Mucosa of descending colon (tissue), 1 donor: Measurements from ENCODE around the genes HSPH1, B3GLCT, RXFP2 and N4BP2L1.

DNA sequence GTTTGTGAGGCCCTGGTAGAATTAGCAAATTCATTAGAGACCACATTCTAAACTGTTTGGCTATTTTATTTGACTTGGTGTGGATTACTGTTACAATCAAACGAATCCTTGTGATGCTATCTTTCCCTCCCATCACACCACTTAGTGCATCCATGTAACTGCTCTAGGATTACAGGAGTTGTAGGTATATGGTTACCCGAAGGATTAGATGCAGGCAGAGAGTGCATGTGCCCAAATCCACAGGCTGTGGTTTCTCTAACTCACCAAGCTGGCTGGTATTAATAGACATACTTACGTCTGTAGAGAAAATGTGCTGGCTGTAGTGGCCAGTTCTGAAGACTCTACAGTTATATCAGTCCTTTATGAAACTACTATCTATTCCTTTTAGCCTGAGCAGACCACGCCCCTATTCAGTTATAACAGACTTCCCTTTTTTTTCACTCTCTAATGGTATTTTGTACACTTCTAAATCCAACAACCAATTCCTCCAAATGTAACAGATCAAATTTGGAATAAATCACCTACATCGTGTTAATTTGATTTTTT is 1.1 kb upstream of the HMGB1 start:
- PRO-cap = no peak

DNA sequence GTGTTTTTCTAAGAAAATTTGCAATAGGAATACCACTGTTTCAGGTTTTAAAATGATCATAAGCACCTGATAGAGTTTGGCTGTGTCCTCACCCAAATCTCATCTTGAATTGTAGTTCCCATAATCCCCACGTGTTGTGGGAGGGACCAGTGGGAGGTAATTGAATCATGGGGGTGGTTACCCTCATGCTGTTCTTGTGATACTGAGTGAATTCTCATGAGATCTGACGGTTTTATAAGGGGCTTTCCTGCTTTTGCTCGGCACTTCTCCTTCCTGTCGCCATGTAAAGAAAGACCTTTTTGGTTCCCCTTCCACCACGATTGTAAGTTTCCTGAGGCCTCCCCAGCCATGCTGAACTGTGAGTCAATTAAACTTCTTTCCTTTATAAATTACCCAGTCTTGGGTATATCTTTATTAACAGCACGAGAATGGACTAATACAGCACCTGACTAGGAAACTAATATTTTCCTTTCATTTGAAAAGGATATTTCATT is 69.7 kb upstream of the USPL1 start:
- PRO-cap = no peak

- PRO-cap = no peak
These were observed 9.3 kb upstream of the USPL1 start for GRCh38 chr13:30608382-30608904.

GRCh38 chr13:30616813-30617466 is 780 bp upstream of the USPL1 start:
- PRO-cap = bidirectional peak, plus-strand start at chr13:30617132, minus-strand start at chr13:30616995

DNA sequence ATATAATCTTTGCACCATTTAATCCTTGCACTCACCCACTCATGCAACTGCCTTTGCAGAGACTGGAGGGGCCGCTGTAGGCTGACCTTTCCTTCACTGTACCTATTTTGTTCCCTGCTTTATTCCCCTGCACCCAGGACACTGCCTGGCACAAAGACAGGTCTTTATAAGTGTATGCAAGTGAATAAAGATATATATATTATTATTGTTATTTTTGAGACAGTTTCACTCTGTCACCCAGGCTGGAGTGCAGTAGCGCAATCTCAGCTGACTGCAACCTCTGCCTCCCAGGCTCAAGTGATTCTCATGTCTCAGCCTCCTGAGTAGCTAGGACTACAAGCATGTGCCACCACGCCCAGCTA is 3.9 kb downstream of the ALOX5AP start:
- PRO-cap = no peak

DNA sequence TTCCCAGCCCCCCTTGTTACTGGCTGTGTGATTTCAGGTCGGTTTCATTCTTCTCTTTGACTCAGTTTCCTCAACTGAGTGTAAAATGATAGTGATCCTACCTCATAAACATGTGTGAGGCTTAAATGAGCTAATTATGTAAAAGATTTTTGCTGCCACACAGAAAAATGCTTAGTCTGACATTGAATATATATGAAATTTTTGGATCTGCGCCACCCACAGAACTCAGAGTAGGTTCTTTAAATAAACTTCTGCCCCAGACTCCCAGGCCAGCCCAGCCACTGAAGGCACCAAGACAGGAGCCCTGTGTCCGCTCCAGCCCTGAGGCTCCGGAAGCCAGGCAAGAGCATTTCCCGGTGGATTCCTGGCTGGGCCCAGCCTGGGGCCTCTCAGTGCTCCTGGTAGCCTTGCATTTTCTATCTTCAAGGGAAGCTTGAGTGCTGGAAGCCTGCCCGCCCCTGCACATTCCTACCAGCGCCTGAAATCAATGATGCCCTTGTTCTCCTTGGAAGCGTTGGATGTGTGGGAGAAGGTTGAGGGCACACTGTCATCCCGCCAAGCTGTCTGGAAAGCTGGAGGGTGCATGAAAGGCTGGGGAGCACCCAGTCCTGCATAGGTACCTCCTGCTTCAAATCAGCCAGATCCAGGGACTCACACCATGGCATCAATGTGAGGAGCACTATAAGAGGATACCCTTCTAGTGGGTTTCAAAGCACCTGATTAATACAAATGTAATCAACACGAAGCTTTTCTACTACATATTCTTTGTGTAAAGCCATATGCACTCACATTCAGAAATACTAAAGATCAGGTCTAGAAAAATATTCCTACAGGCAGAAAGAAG is 70.3 kb downstream of the ALOX5AP start:
- PRO-cap = no peak

- PRO-cap = no peak
These were observed 74.8 kb downstream of the ALOX5AP start for GRCh38 chr13:30810154-30810470.

DNA sequence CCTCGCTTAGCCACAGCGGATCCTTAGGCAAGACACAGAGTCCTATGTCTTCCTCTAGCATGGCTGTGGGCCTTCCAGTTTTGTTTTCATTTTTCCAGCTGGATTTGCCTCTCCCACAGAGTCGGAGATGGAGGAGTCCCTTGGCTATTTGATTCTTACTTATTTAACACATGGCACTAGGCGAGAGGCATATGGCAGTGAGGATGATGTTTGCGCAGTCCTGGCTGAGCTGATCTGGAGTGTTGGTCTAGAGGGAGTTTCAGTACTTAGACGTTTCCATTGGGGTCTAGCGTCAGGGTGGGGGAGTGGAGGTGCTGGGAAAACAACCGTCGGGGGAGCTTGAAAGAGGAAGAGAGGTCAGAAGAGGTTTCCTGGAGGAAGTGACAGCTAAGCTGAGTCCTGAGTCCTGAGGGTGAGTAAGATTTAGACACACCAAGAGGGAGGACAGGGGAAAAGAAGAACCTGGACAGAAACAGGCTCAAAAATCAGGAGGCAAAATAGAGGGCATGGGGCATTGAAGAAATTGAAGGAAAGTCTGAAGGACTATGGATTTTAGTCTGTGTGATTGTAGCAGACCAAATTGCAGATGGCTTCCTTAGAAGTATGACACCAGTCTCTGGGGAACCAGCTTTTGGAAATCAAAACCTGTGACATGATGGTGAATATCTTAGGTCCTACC is 81.4 kb downstream of the ALOX5AP start:
- PRO-cap = no peak

DNA sequence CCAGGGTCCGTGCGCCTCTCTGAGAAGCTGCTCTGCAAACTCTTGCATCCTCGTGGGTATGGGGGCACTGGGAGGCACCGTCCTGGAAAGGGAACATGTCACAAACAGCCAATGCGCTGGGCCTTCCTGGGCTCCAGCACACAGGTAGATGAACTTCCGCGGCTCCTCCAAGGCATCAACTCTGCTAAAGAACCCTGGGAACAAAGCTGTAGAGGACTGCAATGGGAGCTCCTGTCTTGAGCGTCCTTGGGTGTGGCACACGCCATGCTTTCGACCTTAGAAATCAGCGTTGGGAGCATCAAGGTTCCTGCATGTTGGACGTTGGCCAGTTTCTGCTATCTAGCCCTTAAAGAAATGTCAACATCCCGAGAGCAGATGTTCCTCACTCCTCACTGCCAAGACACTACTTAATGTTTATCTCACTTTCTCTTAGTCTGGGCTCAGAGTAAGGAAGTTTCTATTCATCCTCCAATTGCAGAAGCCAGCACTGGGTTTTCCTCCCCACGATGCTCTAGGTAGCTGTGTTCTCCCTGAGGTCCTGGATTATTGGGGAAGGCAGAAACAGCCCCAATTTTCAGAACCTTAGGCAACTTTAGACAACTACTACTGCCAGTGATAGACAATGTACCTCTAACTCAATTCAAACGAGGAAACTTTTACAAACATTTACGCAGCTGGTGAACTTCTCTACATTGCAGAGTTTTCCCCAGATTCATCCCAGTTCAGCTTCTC is 70.6 kb upstream of the MEDAG start:
- PRO-cap = no peak

DNA sequence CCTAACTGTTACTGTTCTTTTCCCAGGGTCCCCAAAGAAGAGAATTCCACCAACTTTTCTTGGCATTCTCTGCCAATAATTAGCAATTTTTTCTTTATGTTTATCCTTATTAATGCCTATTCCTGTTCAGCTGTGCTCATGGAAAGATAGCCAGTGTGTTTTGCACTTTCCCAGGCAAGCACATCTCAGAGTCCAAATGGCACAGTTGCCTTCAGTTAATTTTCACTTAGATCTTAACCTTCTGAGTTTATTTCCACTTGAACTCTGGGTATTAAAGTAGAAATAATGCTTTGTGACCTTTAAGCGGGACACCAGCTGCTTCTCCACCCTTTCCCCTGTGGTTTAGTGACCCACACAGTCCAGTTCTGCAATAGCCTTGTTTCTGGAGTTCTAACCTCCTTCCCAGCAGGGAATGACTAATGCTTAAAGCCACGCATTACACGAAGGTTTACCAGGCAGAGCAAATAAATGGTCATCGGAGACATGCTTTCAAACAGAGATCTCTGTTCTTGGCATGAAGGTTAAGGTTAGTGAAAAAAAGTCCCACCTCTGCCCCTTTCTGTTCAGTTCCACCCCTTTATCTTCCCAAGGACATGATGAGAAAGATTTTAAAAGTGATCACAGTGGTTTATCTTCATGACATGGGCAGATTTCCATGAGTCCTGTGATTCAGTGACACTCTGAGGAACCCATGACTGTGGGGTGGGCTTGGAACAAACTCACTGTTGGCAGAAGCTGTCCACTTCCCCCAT is 25.3 kb upstream of the MEDAG start:
- PRO-cap = no peak

GRCh38 chr13:30924511-30925203 is 7.8 kb upstream of the TEX26 start:
- PRO-cap = no peak

DNA sequence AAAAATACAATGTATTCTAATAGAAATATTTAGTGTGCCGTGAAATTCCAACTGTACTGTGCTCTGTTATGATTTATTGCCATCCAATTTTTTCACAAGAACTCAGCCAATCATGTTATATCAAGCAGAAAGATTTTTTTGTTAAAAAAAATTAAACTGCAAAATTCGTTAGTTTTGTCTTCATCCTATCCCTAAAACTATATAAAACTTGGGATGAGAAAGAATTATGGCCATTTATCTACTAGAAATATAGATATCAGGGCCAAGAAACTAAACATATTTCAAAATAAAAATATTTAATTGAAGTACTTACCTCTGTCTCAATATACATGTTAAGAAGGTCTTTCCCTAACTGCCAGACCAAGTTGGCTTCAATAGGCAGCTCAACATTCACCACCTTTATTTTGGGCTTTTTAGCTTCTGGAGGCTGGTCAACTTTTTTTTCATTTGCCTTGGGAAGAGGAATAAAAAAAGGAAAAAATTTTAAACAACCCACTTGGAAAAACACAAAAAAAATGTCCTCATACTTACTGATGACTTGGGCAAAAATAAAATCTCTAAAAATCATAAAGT is 20.8 kb downstream of the HSPH1 start:
- PRO-cap = no peak

GRCh38 chr13:31161286-31162096 is at the start of gene HSPH1:
TSS of gene HSPH1 (minus strand) at chr13:31161904.
- PRO-cap = unidirectional peak, minus-strand start at chr13:31161908

GRCh38 chr13:31162097-31163088 is 689 bp upstream of the HSPH1 start:
- PRO-cap = bidirectional peak, plus-strand start at chr13:31162456, minus-strand start at chr13:31162351

DNA sequence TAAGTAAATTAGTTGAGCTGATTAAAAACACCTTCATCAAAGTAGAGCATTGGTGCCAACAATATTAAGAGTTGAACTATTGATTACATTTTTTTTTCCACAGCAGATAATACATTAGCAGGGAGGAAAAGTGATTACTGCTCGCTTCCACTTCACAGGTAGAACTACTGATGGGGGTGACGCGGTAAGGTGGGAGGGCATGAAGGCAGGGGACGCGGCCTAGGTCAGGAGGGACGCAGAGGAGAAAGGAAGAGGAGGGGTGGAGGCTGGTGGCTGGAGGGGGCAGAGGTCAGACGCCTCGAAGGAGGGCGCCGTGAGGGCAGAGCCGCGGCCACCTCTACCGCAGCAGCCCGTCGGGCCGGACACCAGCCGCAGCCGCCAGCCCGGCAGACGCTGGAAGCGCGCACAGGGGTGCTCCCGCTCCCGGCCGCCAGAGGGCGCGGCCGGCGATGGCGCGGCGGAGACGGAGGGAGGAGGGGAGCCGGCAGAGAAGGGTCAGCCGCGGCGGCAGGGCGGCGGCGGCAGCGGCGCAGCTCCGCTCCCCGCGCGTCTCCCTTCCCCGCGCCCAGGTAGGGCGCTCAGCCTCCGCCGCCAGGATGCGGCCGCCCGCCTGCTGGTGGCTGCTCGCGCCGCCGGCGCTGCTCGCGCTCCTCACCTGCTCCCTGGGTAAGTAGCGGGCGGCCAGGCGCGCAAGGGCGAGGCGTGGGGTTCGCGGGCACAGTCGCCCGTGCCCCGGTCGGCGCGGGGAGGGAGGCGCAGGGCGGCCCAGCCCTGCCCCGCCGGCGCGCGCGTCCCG is at the start of gene B3GLCT:
B3GLCT (plus strand) TSS at position 487 of the 796 bp plus-strand sequence.
- PRO-cap = unidirectional peak, plus-strand start at position 487 of the sequence

DNA sequence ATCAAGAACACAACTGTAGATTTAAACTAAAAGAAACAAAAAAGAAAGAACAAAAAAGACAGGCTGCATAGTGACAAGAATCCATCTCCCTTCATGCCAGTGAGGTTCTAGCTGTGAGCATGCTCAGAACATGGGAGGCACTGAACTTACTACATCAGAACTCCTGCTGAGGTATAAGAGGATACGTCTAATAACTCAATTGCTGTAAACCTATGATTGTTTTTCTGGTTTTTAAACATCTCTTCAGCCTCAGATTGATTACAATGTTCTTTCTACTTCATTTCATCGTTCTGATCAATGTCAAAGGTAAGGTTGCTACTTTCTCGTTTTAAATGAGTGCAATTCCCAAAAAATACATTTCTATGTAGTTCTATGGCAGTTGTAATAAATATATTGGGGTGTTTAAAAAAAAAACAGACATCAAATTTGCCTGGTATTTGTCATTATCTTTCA is at the start of gene RXFP2:
RXFP2 (plus strand) TSS at position 126 of the 453 bp plus-strand sequence.
- PRO-cap = no peak

- PRO-cap = no peak
These were observed 2.8 kb downstream of the N4BP2L1 start for GRCh38 chr13:32425211-32425536.

- PRO-cap = bidirectional peak, plus-strand start at chr13:32428366, minus-strand start at chr13:32428130
These were observed at the start of gene N4BP2L1 for GRCh38 chr13:32427946-32428630. TSS of gene N4BP2L1 (minus strand) at chr13:32428130.

DNA sequence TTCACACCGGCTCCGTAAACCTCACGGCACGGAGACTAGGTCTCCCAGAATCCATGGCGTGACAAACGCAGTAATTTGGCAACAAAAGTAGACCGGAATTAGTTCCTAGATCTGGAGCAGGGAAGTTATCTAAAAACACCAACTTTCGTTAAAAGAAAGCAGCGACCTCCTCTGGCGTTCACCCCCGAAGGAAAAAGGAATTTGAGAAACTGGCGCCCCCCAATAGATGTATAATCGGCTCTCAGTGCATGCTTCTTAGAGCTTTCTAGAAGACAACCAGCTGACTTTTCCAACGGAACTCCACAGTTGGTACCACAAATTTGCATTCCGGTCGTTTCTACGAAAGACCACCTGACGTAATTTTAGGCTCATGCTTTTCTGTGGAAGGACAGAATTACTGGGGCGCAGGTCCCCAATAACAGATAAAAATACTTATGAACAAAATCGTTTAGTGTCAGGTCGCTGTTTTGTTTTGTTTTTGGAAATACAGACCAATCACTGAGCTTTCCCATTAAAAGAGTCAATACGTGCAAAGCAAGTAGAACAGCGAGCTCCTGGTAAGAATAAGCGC is 356 bp upstream of the N4BP2L2 start:
- PRO-cap = bidirectional peak, plus-strand start at position 47 of the sequence, minus-strand start outside the sequence

DNA sequence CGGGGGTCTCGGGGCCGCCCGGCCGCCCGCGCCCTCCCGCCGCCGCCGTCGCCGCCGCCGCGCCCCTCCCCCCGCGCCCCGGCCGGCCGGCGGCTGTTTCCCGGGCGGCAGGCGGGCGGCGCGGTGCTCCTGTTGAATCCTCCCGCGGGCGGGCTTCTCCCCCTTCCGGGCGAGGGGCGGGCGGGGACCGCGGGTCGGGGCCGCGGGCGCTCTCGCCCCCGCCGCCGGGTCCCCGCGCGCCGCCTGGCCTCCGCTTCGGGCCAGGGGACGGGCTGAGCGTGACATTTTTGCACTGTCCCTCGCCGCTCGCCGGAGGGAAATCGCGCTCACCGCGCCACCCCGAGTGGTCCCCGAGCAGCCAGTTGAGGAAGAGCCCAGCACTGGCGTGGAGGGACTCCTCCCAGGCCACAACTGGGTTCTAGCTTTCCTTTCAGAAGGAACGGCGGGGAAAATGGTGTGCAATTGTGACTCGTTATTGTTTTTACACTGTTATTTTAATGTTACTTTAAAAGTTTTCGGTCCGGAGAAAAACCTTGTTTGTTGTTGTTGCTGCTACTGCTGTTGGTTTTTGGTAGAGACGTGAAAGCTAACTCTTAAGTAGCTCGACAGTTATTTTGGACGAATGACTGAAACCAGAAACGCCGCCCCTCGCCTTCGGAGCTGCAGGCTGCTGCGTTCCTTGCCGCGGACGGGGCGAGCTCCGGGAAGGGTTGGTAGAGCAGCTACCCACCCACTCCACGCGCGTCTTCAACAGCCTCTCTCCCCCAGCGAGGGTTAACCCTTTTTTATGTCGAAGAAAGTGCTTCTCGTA is 908 bp downstream of the PDS5B start:
- PRO-cap = bidirectional peak, plus-strand start at position 380 of the sequence, minus-strand start at position 320 of the sequence; bidirectional peak, plus-strand start at position 623 of the sequence, minus-strand start at position 570 of the sequence; unidirectional peak, minus-strand start at position 690 of the sequence